Parotid gland (tissue), 1 donor: ENCODE results near the gene FYTTD1.

- PRO-cap, result no peak
These were observed 113.0 kb upstream of the MELTF start for GRCh38 chr3:197142635-197142973.

- PRO-cap, result no peak
These were observed 13.1 kb downstream of the BDH1 start for GRCh38 chr3:197542665-197543057.

DNA sequence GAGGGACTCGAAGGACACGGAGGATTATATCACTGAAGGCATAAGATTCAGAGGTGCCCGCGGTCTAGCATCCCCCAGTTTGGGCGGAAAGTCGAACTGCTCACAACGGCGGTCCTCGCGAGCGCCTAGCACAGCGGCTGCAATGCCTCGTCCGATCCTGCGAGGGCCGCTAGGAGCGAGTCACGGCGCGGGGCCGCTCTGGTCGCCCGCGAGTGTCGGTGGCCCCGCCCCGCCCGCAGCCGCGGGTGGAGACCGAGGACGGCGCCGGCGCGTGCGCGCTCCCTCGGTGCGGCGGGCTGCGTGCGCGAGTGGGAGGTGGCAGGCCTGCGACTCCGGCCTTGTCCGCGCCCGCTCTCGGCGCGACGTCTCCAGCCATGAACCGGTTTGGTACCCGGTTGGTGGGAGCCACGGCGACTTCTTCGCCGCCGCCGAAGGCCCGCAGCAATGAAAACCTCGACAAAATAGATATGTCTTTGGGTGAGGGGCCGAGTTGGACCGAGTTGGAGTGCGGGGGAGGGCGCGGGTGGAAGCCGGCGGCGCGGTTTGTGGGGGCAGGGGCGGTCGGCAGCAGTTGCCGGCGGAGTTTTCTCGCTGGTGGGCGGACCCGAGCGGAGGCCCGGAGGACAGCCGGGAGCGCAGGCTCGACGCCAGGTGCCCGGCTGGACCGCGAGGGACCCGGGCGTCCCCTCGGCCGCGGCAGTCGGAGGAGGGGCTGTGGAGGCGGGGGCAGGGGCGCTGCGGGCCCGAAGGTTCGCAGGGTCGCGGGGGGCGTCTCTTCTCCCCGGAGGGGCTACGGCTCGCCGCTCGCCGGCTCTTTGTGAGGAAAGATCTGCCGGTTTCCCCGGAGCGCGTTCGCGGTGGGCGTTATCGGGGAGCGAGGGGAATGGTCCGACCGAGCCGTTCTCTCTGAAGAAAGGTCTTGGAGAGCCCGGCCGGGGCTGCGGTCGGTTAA, at the start of gene FYTTD1:
Gene FYTTD1 (plus strand): TSS at position 286 of the 952 bp plus-strand sequence.
- PRO-cap, result bidirectional peak, plus-strand start at position 301 of the sequence, minus-strand start at position 144 of the sequence; unidirectional peak, plus-strand start at position 650 of the sequence

- PRO-cap, result no peak
These were observed 17.0 kb upstream of the LRCH3 start for GRCh38 chr3:197773901-197774664.

- PRO-cap, result no peak
These were observed 47.4 kb downstream of the LRCH3 start for GRCh38 chr3:197838522-197838869.